Measurements from ENCODE around the gene LTF.

DNA sequence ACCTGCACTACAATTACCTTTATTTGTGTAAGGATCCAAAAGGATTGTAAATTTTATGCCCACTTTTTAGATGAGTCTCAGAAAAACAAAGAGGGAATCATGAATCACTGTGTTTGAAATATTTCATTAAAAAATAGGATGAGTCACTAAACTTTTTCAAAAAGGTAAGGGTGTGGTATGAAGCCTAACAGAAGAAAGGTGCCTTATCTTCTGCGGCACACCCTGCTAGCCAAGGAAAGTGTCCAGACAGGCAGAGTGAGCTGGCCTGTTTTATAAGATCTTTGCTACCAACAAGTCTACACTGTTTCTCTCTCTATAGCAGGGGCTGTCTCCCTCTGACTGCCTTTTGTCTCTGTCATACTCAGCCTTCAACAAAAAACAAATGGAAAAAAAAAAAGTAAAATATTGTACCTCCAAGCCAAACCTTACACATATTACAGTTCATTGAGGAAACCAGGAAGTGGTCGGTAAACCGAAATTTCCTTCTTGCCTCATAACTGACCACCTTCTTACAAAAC is 9.2 kb downstream of the ZDHHC3 start:
- RRBS = no CpG with 5 or more reads among the region's 3 CpGs

DNA sequence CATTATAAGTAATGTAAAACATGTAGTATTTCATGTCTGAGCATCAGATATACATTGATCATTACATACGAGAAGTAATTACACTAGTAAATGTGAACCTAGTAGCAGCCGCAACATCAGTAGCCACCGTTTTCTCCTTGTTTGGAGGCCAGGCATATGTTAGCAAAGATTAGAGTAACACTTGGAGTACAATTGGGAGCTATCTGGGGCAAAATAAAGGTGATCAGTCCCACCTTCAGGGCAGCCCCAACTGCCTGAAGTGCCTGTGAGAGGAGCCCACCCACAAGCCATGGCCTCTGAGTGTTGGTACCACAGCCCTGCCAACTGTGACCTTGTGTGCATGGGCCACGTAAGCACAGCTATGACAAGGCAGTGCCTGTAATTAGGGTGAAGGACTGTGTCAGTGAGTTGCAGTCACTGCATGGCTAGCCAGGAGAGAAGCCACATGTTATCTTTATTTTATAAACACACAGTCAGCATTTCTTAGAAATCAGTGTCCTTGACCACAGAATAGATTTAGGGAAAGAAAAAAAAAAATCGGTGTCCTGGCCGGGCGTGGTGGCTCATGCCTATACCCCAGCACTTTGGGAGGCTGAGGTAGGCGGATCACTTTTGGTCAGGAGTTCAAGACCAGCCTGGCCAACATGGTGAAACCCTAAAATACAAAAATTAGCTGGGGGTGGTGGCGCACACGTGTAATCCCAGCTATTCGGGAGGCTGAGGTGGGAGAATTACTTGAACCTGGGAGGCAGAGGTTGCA is 24.8 kb downstream of the EXOSC7 start:
- RRBS = no CpG with 5 or more reads among the region's 11 CpGs

- RRBS = no CpG with 5 or more reads among the region's 8 CpGs
Observed at GRCh38 chr3:45064704-45065200, 38.6 kb downstream of the CLEC3B start.

- RRBS = no CpG with 5 or more reads among the region's 12 CpGs
Observed at GRCh38 chr3:45095265-45095626, 50.9 kb downstream of the CDCP1 start.

GRCh38 chr3:45122985-45123674 is 23.0 kb downstream of the CDCP1 start:
- RRBS = no CpG with 5 or more reads among the region's 6 CpGs

GRCh38 chr3:45211639-45212386 is 14.3 kb downstream of the TMEM158 start:
- RRBS = no CpG with 5 or more reads among the region's 15 CpGs

- RRBS = no CpG with 5 or more reads among the region's 8 CpGs
Observed at GRCh38 chr3:45551396-45552078, 43.0 kb upstream of the LIMD1 start.

- RRBS = no CpG with 5 or more reads among the region's 7 CpGs
Observed at GRCh38 chr3:45566120-45566612, 28.4 kb upstream of the LIMD1 start.

DNA sequence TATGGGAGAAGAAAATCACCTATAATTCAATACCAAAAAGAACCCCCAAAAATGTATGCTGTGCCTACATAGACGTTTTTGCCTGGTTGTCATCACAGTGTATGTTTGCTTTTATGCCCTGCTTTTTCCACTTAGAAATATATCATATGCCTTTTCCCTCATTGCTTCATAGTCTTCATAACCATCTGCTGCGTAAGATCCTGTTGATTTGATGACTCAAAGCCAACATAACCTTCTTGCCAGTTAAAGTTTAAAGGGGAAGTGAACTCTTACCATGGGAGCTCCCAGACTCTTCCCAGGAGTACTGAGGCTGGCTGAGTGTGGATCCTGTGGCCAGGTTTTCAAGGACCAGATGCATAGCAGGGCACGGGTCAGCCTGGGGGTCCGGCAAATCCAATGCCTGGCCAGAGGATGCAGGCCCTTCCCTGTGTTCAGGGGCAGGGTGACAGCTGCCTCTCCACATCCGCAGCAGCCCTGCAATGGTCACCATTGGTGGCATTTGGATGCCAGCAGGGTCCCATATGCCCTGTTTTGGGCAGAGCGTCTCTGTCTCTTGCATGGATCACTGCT is 42.0 kb upstream of the SACM1L start:
- RRBS = no CpG with 5 or more reads among the region's 6 CpGs

DNA sequence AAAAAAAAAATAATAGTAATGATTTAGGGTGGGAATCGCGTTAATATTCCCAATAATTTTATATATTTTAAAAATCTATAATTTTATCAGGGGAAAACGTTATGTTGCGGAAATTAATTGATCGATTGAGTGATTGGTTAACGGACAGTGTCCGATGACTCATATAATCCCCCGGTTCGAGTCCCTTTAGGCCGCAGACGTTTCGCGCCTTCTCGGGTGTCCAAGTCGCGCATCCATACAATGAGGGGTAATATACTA is 1.2 kb upstream of the SACM1L start:
- RRBS = no CpG with 5 or more reads among the region's 16 CpGs

DNA sequence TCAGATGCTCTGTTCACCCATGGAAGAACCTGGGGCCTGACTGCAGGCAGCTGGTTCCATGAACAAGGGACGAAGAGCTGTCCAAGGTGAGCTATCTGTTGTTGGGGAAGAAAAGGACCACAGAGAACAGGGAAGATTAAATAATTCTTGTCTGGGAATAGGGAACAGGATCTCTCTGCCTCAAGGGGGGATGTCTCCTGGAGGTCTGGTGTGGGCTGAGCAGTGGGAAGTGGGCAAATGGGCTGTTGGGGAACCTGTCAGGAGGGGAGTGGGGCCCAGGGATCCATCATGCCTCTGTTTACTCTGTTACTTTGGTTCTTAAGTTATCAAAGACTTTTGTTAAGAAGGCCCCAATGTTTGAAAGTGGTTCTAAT is 22.8 kb upstream of the CXCR6 start:
- RRBS = no CpG with 5 or more reads among the region's 1 CpG

GRCh38 chr3:45943616-45943880 is 284 bp downstream of the CXCR6 start:
- RRBS = no CpG with 5 or more reads among the region's 1 CpG

DNA sequence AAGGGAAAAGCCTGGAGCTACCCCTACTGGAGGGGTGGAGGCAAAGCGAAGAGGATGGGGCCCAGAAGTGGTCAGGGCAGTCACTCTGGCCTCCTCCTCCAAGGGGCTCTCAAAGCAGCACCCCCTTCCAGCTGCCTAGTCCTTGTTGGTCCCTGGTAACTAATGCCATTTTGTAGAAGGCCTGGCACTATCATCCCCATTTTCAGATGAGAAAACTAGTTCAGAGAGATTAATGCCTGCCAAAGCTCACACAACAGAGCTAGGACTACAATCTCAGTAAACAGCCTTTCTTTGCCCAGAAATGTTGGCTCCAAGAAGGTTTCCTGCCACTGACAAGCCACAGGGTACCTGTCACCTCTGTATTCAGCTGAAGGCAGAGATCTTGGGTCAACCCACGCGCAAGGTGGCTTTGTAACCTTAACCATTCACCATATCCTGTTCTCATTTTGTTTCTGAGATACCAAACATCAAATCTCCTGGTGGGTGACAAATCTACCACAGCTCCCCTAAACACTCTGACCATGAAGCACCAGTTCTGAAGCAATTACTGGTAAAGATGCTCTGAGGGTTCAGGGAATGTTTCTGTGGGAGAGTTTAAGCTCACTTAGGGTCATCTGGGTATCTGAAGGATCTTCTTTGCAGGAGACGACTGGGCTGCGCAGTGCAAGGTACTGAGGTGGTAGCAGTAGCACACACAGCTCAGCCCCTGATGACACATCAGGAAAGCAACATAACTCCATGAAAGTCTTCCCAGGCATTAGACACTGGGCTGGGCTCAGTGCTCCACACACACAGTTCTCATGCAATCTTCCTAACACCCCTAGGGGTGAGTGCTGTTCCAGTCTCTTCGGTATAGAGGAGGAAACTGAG is 7.4 kb downstream of the CXCR6 start:
- RRBS = no CpG with 5 or more reads among the region's 6 CpGs

DNA sequence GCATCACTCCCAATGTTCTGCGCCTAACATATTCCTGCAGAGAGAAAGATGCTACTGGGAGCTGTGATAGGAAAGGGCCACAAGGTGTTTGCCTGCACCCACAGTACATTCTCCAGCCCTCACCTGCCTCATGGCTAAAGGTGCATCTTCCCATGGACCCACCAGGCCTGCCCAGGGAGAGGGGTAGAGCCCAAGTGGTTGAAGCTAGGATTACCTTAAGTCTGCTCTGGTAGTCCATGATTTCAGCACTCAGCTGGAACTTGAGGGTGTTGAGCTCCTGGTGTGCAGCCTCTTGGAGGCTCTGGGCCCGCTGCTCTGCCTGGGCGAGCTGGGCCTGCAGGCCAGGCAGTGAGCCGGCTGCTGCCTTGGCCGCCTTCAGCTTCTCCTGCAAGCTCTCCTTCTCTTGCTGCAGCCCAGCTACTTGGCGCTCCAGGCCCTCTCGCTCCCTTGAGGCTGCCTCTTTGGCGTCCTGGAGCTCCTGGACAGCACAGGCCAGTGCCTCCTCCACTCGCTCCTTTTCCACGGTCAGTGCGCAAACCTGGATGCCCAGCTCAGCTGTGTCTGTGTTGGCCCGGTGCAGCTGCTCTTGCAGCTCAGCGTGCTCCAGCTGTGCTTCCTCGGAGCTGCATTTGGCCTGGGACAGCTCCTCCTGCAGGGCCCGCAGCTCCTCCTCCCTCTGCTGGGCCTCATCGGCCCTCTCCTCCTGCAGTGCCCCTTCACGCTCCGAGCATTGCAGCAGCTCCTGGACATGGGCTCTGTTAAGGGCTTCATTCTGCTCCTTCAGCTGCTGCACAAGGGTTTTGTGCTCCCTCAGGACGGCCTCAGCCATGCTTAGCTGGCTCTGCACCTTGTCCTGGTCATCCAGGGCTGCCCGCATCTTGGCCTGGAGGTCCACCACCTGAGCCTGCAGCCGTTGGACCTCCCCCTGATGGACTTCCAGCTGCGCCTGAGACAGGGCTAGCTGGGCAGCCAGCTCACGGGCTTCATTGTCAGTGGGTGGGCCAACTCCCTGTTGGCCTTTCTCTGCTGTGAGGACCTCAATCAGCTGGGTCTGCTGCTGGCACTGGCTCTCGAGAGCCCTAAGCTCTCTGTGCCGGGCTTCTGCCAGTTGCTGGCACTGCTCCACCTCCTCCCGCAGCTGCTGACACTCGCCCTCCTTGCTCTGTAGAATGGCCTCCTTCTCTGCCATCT is 23.2 kb downstream of the CXCR6 start:
- RRBS = no CpG with 5 or more reads among the region's 27 CpGs

- RRBS = no CpG with 5 or more reads among the region's 5 CpGs
Observed at GRCh38 chr3:45985465-45985910, 10.1 kb downstream of the FYCO1 start.

DNA sequence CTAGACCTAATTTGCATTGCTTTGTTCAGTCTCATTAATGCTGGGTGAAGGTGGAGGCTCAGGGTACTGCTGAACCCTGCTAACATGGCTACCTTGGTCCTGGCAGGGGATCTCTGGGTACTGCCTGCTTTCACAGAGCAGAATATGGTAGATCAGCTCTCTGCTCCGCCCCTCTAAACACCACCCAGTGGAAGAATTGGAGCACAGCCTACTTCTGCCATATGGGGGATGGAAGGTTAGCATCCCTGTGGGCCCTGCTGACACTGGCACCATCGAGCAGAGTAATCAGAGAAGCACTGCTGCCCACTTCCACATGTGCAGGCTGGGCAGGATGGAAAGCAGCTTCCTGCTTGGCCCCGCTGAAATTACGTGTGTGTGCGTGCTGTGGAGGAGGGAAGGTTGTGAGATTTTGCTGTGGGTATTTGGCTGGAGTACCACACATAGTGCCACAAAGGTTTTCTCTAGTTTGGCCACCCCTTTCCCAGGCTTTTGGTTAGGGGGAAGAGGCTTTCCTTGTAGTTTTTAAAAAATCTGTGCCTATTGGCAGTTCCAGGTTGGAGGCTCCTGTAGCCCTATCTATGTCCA is 24.8 kb downstream of the CCR1 start:
- RRBS = no CpG with 5 or more reads among the region's 5 CpGs

DNA sequence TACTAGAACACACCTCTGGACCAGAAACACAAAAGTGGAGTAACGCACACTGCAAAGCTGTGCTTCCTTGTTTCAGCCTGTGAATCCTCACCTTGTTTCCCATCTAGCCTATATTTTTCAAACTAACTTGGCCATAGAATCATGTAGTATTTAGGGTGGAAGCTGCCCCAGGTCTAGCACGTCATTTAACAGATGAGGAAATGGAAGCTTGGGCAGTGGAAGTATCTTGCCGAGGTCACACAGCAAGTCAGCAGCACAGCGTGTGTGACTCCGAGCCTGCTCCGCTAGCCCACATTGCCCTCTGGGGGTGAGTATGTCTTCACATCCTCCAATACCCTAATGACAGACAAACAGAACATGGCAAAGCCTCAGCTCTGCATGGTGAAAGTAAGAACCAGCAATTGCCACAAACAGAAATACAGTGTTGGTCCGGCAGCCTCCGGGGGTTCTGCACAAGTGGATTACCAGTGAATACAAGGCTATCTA is 2.2 kb upstream of the CCR5 start:
- RRBS = no CpG with 5 or more reads among the region's 8 CpGs

DNA sequence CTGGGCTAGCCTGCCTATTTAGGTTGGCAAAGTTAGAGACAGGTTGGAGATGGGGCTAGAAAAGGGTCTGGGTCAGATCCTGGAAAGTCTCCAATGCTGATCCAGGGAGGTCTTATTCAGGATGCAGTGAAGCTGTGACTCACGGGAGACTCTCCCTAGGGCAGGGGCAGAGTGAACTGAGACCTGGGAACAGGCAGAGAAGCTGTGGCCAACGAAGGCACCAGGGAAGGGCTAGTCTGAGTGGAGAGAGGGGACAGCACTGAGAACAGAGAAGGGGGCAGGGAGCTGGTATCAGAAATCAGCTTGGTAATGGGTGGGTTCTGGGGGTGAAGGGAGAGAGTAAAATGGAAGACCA is 2.2 kb downstream of the LTF start:
- RRBS = no CpG with 5 or more reads among the region's 2 CpGs

- RRBS = 5% methylated on average over 1 of the region's 25 CpGs
Observed at GRCh38 chr3:46464730-46465340, at the start of gene LTF. Gene LTF (minus strand): TSS chr3:46464905.